Progenitor cell of endocrine pancreas (in vitro differentiated cells): ENCODE data around the genes ENC1 and HMGCR.

- PRO-cap, result no peak
Observed at GRCh38 chr5:73506009-73507091, 8.1 kb downstream of the BTF3 start.

GRCh38 chr5:73513963-73514308, 15.7 kb downstream of the BTF3 start:
- PRO-cap, result no peak

- PRO-cap, result no peak
Observed at GRCh38 chr5:74102852-74103643, 477.1 kb downstream of the ARHGEF28 start.

DNA sequence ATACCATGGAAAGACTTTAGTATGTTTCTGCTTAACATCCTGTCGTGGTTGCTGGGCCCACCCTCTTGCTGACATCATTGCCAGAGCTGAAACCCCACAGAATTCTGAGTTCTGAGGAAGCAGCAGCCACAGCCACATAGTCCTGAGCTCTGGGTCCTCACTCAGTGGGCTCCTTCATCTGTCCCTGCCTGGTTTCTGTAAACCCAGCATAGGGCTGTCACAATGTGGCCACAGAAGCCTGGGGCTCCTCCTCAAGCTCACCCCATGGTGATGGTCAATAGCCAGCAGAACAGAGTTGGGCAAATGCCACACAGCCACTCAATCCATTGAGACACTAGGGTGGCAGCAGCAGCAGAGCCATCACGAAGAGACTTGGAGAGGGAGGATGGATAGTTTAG, 441.4 kb downstream of the ENC1 start:
- PRO-cap, result no peak

- PRO-cap, result no peak
Observed at GRCh38 chr5:74241716-74242206, 398.8 kb downstream of the ENC1 start.

DNA sequence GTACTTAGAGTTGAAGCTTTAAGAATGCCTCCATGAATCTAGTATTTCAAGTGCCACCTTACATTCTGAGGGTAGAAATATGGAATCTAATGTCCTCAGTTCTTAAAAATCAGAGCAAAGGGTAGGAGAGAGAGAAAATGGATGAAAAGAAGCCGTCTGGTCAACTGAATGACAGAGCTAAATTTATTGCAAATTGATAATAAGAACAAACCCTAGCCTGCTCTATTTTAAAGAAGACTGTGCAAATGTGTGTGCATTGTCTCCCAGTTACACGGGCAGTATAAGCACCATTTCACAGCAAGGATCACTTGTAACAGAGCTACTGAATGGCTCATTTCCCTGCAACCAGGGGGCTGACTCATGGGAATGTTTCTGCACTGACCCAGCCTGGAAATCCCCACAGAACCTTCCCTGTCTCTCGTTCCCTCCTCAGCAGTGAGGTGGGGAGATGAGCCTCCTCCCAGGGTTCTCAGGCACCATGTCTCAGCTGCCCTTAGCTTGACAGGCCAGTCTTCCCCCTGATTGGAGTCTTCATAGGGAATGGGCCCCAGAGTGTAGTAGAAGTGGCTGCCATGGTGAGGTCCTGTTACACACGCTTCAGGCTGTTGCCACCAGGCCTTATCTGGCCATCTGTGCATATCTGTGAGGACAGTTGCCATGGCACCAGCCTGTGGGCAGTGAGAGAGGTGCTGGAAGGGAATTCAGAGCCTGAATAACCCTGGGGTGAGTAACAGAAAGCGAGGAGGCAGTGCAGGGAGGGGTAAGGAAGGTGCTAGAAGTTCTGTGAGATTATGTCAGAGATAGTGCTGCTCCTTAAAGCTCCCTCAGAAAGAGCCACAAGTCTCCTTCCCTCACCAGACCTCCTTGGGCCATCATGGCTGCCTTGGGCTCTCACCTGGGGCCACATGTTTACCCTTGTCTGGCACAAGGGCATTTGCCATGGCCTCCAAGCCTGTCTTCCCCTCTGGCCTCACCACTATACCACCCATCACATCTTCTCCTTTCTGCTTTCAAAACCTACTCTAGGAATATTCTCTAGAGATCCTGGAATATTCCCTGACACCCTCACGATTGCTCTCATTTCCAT, 324.4 kb downstream of the ENC1 start:
- PRO-cap, result no peak

DNA sequence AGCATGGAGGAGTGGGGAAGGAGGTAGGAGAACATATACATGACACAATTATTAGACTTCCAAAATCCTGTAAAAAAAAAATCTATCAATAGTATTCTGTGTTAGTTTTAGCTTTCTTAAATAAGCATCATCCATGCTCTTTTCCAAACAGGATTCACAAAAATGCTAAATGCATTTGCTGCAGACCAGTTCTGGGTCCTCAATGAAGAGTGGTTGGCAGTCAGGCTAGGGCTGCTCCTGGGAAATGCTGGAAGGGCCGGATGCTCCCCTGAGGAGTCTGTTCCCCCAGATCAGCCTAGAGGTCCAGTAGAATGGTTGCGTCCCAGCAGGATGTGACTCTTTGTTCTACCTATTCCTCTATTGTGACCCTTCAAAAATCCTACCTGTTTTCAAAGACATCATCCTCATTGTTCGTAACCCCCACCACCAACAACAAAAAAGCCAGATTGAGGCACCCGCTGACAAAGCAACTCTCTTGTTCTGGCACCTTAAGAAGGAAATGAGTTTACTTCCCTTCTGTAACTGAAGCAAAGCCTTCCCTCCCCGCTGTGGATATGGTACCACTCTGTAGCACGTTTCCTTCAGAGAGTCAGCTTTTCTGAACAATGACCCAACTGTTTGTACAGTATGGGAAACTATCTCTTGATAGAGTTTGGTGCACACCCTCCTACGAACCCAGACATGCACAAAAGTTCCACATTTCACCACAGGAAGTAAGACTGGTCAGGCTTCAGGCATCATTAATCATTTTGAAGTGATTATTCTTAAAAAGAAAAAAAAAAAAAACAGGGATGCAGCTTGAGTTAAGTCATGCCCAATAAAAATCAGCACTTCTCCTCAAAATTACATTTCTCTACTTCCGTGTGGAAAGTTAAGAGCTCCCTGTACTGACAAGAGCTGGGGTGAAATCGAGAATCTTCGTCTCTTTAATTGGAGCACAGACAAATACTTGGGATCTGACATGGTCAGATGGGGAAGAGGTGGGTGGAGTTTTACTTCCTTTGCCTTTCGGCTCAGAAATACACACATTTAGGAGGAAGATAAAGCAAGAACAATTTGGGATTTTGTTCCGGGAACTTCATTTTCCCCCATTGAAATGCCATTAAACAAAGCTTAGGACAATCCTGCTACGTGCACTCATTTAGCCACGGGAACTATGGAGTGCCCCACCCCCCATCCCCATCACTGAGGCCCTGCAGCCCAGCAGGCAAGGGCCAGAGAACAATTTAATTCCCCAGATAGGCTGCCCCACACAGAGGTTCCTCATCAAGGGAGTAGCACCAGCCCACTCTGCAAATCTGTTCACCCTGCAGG, 207.0 kb downstream of the ENC1 start:
- PRO-cap, result no peak

DNA sequence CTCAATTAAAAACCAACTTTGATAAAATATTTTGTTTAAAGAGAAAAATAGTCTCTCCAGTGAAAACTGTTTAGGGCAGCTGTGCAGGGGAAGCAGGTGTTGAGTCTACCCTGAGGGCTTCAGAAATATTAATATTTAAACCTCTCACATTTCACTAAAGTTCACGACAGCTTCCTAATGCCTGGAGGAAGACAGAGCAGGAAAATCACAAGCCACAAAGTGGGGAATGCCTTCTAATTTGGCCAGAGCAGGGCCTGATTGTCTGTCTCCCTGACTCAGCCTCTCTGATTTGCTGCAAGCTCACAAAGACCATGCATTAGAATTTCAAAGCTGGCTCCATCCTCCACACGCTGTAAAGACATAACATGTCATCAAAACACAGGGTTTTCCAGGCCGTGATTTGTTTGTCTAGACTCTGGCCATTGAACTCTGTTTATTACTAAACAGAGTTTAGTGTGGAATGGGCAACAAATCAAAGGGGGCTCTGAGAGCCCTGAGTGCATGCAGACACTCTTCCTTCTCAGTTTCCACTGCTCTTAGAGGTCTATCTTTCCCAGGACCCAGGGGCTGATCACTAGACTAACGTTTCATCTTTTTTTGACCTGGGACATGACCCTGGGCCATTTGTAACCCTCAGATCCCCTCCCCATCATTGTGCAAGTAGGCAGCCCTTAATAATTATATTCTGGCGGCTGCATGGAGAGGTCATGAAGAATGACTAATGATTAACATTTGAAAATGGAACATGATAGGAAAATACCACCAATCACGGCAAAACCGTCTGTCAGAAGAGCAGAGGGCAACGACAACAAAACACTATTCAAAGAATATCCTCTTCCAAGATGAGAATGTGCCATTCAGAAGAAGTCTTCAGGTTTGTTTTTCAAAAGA, 140.3 kb downstream of the ENC1 start:
- PRO-cap, result no peak

DNA sequence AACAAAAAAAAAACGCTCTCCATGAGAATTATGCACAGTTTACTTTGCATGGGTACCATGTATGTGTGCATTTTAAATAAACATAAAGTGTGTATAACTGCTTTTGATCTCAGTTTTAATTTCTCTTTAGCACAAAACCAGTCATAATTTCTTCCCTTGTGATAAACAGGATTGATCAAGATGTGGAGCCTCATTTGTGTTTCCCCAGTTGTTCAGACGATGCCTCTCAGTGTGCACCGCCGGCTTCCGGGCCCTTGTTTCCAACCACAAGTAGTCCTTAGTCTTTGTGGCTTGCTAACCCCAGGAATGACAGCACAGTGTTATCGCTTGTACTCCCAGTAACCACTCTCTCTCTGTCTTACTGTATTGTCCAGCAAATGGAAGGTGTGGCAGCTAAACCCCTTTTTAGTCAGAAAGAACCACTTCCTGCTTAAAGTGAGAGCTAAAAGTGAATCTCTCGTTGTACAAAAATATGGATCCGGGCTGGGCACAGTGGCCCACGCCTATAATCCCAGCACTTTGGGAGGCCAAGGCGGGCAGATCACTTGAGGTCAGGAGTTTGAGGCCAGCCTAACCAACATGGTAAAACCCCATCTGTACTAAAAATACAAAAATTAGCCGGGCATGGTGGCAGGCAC, 61.4 kb downstream of the ENC1 start:
- PRO-cap, result no peak

- PRO-cap, result no peak
Observed at GRCh38 chr5:74631567-74632480, 8.7 kb downstream of the ENC1 start.

DNA sequence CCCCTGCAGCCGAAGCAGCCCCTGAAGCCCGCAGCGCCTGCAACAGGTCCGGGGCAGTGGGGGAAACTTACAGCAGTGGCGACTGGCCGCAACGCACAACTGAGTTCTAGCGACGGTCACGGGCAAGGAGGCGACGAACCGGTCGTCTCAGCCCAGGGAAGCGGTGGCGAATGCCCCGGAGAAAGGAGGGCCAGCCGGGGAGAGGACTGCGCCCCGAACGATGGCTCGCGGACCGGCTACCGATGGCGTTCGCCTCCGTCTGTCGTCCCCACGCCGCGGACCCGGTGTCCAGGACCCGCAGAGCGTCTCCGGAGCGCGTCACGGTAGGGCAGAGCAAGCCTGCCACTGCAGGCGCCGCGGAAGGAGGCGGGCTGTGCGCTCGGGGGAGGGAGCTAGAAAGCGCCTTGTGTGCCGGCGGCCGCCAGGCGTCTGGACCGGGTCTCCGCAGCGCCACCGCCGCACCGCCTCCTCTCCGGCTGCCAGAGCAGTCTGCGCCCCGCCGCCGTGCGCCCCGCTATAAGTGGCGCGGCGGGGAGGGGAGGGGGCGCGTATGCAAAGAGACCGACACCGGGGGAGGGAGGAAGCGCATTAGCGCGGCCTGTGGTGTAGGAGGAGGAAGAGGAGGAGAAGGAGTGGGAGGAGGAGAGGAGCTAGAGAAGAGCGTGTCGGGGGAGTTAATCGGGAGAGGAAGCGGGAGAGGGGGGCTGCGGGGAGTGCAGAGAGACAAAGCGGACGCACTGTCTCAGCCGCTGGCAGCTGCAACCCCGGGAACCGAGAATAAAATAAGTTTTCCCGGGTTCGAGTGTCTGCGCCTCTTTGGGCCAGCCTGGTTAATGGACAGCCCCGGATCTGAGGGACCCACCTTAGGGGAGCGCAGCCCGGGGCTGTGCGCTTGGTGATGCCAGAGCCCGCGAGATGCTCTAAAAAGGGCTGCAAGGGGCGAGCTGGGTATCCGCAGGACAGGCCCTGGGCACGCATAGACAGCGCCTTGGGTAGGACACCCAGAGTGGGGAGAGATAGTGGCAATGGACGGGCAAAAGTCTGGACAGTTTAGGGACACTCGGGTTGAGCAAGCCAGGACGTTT, at the start of gene ENC1:
ENC1 (minus strand) TSS at position 493 of the 1,085 bp plus-strand sequence.
- PRO-cap, result bidirectional peak, plus-strand start at position 102 of the sequence, minus-strand start at position 108 of the sequence; bidirectional peak, plus-strand start at position 453 of the sequence, minus-strand start at position 493 of the sequence; bidirectional peak, plus-strand start at position 677 of the sequence, minus-strand start at position 779 of the sequence

DNA sequence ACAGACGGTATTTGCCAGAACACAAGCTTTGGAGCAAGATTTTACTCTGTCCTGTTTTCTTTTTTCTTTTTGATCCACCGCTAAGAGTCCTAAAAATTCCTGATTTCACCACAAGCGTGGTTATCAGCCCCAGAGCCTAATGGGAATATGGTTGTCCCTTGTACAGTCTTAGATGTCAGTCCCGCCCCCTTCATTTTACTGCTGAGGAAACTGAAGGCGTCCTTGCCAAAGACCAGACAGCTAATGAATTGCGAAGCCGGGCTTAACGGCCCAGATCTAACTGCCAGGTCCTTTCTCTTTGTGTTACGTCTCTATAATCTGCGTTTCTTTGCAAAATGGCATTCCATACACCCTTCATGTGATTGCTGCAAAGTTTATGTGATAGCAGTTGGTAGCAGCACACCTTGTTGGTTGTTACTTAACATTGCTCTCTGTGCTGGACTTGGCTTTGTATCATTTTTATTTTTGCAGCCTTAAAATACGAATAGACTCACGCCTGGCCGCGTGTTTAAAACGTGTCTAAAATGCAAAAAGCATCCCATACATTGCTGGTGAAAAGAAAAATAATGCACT, 581 bp downstream of the NSA2 start:
- PRO-cap, result no peak

DNA sequence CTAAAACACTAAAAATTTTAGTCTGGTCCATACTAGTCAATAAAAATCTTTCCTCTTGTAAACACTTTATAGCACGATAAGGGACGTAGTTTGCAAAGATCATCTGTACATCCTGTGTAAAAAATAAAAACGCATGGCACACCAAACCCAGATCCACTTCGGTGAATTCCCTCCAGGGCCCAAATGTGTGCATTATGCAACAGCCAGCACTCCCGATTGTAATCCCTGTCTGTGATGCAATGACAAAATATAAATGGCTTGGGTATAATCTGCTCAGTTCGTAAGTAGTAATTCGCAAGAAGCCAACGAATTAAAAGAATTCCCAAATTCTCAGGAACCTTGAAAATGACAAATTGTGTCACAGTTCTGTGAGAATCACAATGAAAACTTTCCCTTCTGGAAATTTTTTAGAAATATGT, 1.3 kb downstream of the FAM169A start:
- PRO-cap, result no peak

DNA sequence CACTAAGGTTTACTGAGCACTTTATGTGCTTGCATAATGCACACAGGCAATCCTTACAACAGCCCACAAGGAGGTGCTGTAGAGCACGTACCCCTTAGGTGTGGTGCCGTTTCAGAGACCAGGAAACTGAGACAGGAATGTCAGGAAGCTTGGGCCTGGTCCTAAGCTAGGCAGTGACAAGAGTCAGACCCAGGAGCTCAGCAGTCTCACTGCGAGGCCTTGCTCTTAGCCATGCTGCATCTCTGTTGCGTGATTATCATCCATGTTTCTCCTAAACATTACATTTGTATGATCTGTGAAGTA, 2.5 kb downstream of the GCNT4 start:
- PRO-cap, result no peak

GRCh38 chr5:75337100-75337424, at the start of gene HMGCR:
TSS of gene HMGCR (plus strand) at chr5:75337220.
- PRO-cap, result bidirectional peak, plus-strand start at chr5:75337242, minus-strand start at chr5:75336896

GRCh38 chr5:75614669-75615283, 3.5 kb downstream of the ANKDD1B start:
- PRO-cap, result no peak

- PRO-cap, result no peak
Observed at GRCh38 chr5:75656347-75657132, 45.3 kb downstream of the ANKDD1B start.

DNA sequence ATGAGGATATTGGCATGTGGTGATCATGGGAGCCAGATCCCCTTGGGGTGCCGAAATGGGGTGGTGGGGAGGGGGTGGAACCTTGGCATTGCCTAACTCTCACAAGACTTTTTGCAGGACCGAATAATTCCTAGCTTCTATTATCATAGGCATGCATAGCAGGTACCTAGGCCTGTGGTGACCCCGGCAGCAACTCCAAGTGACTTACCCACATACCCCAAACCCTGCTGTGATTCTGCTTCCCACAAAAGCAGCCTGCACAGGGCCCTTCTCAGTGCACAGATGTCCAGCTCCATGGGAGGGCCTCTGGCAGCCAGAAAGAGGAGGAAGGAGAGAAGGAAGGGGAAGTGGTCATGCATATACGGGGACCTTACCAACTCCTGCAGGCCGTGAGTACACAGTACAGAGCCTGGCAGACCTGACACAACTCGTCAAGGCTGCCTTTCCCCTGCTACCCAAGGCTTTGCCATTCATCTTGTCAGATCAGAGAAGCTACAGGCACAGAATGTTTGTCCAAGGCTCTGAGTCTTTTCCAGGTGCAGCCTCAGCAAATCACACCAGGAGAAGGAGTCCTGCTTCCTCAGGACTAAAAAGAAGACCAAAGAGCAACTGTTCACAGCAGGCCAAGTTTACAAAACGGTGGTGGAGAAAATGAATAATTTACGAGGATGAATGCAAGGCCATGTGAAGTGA, 61.1 kb upstream of the IQGAP2 start:
- PRO-cap, result no peak

GRCh38 chr5:76386432-76386948, 16.6 kb upstream of the IQGAP2 start:
- PRO-cap, result no peak

DNA sequence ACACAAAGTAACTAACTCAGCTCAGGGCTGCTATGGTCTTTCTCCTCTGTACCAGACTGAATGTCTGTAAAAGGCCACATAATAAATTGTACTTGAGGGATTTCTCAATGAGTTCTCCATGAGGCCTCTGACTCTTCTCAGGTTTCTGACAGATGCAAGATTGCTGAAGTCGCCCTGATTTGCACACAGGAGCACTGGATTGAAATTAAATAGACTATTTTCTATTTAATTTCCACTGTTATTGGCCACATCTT, 2.9 kb downstream of the IQGAP2 start:
- PRO-cap, result no peak